ENCODE measurements around a stretch of chr17.

DNA sequence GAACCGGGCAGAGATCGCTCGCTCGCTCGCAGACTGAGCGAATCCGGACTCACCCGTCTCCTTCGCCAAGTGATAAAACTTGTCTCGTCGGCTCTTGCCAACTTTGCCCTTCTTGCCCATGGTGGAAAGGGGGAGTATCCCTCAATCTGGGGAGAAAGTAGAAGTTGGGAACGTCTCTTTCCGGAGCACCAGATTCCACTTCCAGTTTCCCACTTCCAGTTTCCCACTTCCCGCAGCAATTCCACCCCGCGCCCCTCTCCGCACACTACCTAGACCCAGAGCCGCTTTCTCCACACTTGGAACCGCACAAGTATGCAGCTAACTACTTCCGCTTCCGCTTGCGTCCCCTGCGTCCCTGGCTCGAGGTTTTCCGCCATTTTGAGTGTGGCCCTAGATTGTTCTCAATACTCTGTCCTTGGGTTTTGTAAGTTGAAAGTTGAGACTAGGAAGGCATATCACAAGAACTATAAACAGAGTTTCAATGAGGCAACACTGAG lies 400 bp upstream of the PSMC5 start:
- CAGE, long polyA plus RNA = no peak
- RRBS = 2% methylated on average over 1 of the region's 25 CpGs

DNA sequence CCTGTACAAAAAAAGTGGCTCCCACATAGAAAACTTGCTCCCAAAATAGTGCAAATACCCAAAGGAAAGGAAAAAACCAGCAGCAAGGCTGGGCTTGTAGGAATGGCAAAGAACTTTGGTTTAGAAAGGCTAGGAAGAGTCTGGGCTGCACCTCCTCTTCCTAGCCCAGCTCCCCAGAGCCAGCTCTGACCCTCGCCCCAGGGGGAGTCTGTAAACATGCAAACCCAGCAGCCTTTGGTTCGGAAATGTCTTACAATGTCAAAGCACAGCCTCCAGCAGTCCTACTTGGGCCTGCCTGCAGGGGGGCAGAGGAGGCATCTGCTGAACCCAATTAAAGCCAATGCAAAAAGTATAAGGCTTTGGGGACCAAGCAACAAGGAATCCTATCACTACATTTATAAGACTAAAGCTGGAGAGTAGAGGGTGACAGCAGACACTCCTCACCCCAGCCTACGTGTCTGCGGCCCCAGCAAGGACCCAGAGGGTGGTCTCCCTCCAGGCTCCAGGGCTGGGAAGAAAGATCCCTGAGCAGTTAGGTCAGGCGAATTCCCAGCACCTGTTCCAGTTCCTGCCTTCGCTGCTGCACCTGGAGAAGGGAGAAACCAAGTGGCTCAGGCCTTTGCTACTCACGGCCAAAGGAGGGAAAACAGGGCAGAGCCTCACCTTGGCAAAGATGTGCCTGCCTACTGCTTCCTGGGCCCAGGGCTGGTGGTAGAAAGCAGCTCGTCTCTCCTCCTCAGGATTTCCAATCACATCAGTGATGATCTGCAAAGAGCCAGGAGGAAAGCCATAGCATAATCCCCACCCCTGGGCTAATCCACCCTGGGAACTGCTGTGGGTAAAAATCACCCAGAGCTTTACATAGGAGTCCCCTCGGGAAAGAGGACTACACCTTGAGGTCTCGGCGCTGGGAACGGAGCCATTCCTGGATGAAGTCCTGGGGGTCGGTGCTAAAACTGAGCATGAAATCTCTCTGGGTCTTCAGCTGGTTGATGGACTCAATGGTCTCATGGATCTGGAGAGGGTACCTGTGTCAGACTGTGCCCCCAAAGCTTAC lies 5.3 kb upstream of the FTSJ3 start:
- CAGE, long polyA plus RNA = no peak
- RRBS = no CpG with 5 or more reads among the region's 13 CpGs

GRCh38 chr17:63934718-63935055 lies 2.6 kb upstream of the CD79B start:
- CAGE, long polyA plus RNA = no peak
- RRBS = no CpG with 5 or more reads among the region's 8 CpGs

- CAGE, long polyA plus RNA = no peak
- RRBS = no CpG with 5 or more reads among the region's 13 CpGs
Measured at GRCh38 chr17:64006379-64007179, 8.4 kb downstream of the PRR29 start.

DNA sequence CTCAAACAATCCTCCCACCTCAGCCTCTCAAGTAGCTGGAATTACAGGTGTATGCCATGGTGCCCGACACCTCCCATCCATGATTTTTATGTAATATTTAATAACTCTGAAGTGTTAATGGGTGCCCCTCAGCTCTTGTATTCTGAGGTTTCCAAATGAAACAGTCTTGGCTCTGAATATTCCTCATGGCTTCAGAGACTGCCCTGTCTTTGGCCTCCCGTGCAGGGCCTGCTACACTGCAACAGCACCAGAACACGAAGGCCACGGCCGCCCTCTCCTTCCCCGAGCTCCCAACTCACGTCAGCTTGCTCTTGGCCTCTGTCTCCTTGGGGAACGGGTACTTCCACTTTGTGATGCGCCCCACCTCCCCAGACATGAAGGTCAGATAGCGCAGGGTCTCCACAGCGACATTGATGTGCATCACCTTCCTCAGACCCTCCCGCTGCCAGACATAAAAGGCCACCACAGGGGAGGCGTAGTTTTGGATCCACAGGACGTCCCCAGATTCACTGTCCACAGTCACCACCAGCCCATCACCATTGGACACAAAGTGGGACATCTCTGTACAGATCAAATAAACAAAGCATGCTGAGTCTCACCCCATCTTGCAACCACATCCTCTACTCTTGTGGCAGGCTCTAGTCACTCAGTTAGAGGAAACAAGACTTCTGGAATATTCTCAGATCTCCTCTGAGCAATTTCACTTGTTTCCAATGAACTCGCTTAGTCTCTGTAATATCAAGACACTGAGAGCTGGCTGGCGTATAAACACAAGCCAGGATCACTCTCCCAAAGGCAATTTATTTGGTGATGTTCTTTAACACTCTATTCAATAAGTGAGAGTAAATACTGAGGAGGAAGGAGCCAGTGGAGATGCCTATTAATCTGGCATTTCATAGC lies 46.2 kb upstream of the ICAM2 start:
- CAGE, long polyA plus RNA = no peak
- RRBS = no CpG with 5 or more reads among the region's 16 CpGs

DNA sequence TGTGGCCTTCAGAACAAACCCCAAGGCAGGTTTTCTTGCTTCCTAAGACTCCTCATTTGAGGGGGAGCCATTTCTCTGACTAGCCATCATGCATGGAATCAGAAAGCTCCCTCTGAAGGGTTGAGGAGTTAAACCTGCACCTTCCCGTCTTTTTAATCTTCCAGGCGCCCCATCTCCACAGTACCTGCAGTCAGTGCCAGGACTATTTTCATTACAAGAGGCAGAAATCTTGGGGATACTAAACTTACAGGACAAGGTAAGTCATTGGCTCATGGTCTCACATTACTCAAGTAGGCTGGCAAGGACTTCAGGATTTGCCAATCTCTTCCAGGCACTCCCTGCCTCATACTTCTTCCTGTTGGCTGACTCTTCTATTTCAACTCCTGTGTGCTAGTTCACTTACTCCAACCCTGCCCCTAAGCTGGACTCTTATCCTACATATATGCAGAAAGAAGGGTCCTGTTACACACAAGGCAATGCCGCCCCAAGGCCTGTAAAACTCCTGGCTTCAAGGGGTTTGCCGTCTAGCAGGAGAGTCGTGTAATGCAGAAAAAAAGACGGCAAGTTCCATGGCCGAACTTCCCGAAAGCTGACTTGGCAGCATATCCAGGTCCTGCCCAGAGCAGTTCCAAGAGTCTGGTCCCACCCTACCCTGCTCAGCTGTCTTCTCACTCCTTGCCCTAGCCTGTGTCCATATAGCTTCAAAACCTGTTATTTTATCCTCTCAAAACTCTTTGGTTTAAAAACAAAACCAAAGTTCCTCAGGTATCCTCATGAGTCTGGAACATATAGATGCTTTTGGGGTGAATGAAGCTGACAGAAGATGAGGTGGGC lies 14.8 kb downstream of the ERN1 start:
- CAGE, long polyA plus RNA = no peak
- RRBS = no CpG with 5 or more reads among the region's 8 CpGs

- CAGE, long polyA plus RNA = no peak
- RRBS = no CpG with 5 or more reads among the region's 13 CpGs
Measured at GRCh38 chr17:64145640-64145906, 15.6 kb upstream of the ERN1 start.

DNA sequence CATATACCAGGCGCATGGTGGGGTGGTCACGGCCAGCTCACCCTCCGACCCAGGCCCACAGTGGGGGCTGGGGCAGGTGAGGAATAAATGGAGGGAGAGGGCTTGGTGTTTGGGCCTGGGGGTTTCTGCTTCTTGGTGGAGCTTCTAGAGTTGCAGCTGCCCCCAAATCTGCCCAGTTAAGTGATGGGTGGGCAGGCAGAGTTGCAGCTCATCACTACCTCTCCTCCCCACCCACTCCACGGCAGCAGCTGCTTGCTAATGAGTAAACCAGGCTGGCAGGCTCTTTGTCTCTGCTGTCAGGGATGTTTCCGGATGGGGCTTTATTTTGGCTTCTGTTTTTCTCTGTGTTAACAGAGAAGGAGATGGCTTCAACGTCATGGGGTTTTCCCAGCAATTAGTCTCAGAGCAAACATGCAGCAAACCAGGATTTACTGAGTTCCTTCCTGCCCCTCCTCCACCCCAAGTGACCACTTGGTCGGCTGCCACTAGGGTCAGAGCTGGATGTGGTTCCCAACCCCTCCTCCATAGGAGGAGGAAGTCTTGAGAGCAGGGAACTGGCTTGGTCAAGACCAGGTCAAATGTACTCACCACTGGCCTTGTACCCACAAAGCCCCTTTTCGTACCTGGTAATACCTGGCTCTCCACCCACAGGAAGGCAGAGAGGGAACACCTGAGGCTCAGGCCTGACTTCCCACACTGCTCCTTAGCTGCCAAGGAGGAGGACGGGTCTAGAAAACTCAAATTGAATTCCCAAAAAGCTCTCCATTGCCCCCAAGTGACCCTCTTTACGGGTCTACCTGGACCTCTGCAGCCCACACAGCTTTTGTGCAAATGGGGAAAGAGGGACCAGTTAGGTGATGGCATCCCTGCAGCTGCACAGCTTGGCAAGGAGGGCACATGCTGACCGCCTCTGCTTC lies 46.3 kb downstream of the PECAM1 start:
- CAGE, long polyA plus RNA = no peak
- RRBS = no CpG with 5 or more reads among the region's 11 CpGs

- CAGE, long polyA plus RNA = no peak
- RRBS = no CpG with 5 or more reads among the region's 6 CpGs
Measured at GRCh38 chr17:64356497-64356802, 34.2 kb downstream of the PECAM1 start.

GRCh38 chr17:64369636-64370150 lies 21.0 kb downstream of the PECAM1 start:
- CAGE, long polyA plus RNA = no peak
- RRBS = no CpG with 5 or more reads among the region's 7 CpGs

GRCh38 chr17:64386339-64387557 lies 3.9 kb downstream of the PECAM1 start:
- CAGE, long polyA plus RNA = no peak
- RRBS = no CpG with 5 or more reads among the region's 15 CpGs

DNA sequence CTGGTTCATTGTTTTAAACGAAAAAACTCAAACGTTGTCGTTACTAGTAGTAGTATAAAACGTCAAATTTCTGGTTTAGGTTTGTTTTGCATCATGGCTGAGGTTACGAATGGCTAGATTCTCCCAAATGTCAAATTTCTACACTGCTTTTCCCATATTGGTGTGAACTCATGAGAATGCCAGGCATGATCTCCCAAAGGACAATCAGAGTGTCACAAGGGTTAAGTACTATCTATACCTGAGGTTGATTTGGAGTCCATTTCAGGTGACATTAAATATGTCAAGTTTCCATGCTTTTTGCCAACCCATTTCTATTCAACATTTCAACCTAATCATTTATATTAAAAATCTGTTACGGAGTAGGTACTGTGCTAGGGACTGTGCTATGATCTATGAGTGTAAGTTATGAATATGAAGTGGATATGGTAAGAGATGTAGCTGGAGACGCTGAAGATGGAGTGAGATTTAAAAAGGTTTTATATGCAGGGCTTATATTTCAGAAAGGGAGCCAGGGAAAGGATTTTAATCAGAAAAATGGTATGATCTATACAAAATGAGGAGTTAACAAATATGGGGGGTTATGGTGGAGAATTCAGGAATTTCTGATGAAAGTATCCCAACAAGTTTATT lies 6.5 kb downstream of the CEP95 start:
- CAGE, long polyA plus RNA = no peak
- RRBS = no CpG with 5 or more reads among the region's 7 CpGs

DNA sequence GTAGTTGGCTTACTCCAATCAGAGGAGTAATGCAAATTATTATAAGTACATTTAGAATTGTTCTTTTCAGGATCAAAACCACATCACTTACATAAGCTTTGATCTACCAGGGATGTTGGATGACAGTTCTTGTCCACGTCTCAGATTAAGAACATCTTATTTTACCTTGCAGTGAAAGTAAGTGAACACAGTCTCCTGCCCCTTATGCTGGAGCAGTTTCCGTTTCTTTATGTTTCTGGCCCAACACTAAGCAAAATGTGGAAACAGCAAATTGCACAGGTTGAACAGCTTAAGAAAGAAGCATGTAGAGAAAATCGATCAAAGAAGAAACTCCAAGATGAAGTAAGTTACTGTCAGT lies 25.9 kb downstream of the CEP95 start:
- CAGE, long polyA plus RNA = no peak
- RRBS = no CpG with 5 or more reads among the region's 3 CpGs

DNA sequence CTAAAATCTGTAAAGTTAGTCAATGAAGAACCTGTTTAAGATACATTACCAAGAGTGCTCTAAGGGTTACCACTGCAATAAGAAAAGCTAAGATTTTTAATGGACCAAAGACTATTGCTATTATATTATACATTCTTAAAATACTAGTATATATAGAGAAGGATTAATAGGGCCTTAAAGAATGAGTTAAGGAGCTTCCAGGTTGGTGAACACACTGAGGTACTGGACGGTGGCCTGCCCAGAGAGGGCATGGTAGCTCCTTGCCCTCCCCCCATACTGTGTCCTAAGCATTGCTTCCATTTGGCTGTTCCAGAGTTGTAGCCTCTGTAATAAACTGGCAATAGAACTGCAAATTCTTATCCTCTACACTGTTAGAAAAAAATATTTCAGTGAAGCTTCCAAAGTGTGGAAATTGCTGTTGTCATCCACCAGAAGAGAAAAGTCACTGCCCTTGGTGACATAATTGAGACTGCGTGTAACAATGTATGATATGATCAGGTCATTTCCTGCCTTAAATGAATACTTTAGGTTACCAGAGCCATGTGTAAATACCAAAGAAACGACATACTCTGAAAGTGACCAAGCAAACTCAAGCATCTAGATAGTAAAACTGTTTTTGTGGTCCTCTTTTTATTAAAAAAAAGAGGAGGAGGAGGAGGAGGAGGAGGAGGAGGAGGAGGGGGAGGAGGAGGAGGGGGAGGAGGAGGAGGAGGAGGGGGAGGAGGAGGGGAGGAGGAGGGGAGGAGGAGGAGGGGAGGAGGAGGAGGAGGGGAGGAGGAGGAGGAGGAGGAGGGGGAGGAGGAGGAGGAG lies 65.9 kb downstream of the CEP95 start:
- CAGE, long polyA plus RNA = no peak
- RRBS = no CpG with 5 or more reads among the region's 3 CpGs

DNA sequence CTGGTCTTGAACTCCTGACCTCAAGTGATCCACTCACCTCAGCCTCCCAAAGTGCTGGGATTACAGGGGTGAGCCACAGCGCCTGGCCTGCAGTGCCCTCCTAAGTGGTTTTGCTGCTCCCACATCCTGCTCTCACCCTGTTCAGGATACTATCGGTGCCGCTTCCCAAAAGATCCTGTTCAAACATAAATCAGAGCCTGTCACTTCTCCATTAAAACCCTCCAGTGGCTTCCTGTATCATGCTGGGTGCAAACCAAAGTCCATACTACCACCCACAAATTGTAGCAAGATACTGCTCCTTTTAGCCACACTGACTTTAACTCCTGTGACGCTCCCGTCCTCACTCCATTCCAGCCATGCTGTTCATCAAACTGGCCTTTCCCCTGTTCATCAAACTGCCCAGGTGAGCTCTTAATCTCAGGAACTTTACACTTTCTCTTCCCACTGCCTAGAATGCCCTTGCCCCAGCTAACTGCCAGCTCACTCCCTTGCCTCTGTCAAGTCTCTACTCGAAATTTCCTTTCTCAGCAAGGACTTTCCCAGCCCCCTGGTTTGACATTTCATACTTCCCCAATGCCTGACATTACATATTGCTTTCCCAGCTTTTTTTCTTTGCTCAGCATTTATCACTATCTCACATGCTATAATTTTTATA lies 44.2 kb upstream of the SMURF2 start:
- CAGE, long polyA plus RNA = no peak
- RRBS = no CpG with 5 or more reads among the region's 6 CpGs

- CAGE, long polyA plus RNA = no peak
- RRBS = no CpG with 5 or more reads among the region's 5 CpGs
Measured at GRCh38 chr17:64772930-64773287, 110.8 kb upstream of the SMURF2 start.

GRCh38 chr17:64774669-64775245 lies 112.7 kb upstream of the SMURF2 start:
- CAGE, long polyA plus RNA = no peak
- RRBS = no CpG with 5 or more reads among the region's 7 CpGs

- CAGE, long polyA plus RNA = no peak
- RRBS = 20% methylated on average over 15 of the region's 113 CpGs
Measured at GRCh38 chr17:64778291-64779324, 116.5 kb upstream of the SMURF2 start.

DNA sequence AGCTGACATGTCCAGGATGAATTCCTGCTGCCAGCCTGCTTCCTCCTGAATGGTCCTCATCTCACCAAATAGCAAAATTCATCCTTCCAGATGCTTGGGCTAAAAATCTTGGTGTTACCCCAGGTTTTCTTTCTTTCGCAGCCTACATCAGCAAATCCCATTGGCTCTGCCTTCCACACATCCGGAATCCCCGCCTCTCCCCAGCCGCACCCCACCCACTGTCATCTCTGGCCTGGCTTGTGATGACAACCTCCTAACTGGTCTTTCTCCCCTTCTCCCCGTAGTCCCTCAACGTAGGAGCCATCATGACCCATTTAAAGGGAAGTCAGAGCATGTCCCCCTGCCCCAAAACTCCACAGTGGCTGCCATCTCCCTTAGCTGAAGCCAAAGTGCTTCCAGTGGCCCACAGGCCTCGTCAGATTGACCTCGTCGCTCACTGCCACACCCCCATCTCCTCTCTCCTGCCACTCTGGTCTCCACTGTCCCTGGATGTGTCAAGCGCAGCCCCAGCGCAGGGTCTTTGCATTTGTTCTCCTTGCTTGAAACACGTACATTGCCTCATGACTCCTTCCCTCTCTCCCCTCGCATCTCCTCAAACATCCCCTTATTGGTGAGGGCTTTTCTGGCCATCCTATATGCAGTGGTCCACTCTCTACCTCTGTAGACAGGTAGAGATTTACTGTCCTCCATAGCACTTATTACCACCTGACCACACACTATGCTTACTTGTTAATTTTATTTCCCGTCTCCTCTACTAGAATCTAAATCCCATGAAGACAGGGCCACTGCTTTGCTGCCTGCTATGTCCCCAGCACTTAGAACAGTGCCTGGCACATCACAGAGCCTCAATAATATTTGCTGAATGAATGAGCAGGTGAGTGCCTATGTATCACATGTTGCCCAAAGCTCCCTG lies 116.9 kb downstream of the LRRC37A3 start:
- CAGE, long polyA plus RNA = no peak
- RRBS = no CpG with 5 or more reads among the region's 14 CpGs

DNA sequence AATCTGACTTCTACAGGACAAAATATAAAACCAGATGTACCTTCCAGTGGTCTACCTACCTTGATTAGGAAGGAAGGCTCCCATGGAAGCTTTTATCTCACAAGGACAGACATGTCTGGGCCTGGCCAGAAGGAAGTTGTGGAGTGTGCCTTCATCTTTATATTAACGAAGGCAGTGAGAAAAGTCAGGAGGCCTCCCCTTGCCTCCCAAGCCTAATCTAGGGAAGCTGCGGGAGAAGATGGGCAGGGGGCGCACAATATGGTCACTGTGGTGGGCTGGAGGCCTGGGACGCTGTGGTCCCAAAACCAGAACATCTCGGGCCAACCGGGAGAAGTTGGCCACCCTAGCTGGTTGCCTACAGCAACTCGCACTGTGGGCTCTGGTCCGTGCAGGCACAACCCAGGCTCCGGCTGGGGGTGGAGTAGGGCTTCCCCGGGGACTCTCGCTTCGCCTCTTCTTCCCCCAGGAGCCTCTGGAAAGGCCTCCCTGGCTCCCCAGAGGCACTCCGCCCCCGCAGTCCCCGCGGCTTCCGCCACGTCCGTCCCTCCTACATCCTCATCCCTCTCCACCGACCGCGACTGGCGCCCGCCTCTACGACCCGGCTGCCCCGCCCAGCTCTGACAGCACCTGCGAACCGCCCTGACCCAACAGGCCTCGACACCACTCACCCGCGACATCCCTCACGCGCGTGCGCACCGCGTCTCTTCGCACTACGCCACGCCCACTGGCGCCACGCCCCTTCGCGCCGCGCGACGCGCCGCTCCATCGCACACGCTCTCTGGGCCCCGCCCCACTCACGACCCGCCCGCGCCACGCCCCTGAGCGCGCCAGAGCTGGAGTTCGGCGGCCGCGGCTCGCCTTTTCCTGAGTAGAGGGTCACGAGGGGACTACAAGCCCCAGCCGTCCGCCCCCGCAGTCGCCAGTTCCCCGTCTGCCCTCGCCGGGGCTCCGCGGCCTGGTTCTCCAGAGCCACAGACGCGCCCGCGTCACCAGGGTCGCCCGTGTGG lies 55.9 kb upstream of the LRRC37A3 start:
- CAGE, long polyA plus RNA = no peak
- RRBS = 2% methylated on average over 6 of the region's 82 CpGs

Measured in BJ (cell line).